PC-3 (cell line): ENCODE results near the genes C9orf131, ATOSB, FAM166B and TMEM8B.

DNA sequence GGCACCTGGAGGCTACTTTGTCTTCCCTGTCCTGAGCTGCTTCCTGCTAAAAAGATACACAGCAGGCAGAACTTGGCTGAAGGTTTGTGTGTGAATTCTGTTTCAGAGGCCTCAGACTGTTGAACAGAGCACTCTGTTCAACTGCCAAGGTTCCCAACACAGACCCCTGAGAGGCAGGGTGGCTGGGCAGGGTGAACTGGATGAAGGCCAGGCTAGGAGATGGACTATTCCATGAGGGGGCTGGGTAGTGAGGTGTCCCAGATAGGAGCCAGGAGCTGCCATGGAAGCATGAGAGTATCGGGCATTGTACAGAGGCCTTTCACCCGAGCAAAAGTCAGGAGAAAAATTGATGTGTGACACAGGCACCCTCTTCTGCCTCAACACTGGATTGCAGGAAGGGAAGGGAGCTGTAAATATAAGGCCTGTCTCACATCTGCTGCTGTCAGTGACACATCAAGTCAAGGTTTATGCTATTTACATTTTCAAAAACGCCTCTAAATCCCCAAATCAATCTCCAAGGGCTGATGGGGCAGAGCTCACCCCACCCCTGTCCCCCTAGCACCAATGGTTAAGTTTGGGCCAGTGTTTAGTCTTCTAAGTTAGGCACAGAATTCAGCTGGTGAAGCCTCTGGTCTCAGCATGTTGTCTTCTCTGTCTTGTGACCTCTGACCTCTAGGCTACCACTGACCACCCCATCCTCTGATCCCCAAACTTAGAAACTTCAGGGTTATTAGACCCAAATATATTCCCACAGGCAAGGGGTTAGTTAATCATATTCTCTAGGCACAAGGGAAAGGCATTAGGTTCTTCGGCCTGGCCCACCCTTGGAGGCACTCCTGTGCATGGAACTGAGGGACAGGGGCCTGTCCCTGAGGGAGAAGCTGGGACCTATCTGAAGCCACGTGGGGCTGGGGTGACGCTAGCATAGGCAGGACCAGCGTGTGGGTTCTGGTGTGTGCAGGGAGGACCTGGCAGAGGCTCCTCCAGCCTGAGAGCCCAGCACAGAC is 74.8 kb downstream of the UBAP1 start:
- RAMPAGE, long total RNA: no peak

DNA sequence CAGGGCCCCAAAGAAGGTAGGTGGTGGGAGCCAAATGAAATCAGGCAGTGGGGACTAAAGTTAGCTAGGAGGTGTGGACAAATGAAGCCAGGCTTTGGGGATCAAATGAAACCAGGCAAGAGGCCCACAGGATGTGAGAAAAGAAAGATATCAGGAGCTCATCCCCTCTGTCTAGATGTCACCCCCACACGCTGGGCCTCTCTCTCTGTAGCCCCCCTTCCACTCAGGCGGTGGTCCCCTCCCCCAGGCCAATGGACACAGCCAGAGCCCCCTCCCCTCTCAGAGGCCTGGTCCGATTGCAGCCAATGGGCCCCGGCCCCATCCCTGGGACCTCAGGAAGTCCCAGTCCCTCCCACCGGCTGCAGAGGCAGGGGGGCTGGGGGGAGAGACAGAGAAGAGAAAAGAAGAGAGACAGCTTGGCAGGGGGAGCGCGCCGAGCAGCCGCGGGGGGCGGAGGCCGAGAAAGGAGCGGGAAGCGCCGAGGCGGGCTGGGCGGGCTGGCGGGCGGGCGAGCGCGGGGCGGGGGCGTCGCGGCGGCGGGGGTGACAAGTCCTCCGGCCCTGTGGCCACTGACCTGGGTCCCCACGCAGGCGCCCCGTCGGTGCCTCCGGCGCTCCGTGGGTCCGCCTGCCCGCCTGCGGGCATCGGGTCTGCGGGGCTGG is 12.0 kb downstream of the CNTFR start:
- RAMPAGE, long total RNA: no peak

DNA sequence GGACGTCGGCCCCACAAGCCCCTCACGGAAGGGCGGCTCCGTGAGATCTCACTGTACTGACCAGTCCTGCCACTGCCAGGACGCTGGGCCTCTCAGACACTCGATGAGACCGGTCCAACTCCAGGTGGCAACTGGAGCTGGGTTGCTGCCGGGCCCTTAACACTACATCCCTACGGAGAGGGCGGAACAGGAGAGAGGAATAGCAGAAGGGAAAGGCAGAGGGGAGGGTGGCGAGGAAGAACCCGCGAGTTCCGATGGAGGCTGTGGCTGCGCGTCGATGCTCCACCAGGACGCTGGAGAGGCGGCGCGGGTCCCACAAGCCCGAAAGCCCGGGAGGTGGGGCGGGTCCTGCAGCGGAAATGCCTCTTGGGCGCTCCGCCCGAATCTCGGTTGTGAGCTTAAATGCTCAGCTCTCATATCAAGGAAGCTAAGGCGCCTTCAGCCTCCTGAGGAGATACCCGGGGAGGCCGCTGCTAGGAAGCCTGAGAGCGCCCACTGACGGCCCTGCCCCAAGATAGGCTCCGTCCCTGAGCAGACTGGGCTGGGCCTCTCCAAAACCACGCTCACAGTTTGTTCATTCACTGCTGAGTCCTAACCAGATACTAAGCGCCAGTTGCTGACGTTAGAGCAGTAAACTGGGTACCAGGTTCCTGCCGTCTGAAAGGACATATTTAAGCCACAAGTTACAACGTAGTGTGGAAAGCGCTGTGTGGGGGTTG is 5.8 kb upstream of the C9orf131 start:
- RAMPAGE, long total RNA: no peak

DNA sequence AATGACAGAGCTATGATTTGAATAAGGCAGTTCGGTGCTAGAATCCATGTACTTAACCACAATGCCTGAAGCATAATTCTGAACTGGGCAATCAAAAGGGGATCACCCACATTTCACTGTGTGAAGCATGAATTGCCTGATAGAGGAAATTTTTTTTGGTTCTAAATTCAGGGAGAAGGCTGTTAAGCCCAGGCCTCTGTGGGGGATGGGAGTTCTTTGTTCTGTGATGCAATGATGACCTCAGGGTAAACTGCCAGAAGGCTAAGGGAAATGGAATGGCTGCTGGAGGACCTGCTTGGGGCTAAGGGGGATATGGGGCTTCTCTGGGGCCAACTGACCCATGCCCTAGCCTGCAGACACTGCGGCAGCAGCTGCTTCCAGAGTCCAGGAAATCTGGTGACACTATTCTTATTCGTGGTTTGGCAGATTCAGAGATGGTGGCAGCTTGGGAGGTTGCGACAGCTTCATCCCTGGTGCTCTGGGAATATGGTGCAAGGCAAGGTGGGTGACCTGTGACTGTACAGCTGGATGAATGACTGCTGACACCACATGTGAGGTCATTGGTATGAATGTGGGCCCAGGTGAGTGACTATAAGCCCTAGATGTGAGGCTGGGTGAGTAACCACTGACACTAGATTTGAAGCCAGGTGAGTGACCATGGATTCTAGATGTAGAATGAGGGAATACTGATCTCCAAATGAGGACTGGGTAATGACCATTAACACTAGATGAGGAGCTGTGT is at the start of gene C9orf131:
Gene C9orf131 (plus strand): TSS at position 256 of the 742 bp plus-strand sequence.
- RAMPAGE, long total RNA: no peak

GRCh38 chr9:35115601-35116599 is at the start of gene ATOSB:
ATOSB (minus strand) TSS chr9:35115862.
- RAMPAGE, long total RNA: no peak

GRCh38 chr9:35310415-35310656 is 148.5 kb downstream of the UNC13B start:
- RAMPAGE, long total RNA: no peak

- RAMPAGE, long total RNA: no peak
These were observed 25.8 kb downstream of the FAM166B start for GRCh38 chr9:35537819-35538286.

DNA sequence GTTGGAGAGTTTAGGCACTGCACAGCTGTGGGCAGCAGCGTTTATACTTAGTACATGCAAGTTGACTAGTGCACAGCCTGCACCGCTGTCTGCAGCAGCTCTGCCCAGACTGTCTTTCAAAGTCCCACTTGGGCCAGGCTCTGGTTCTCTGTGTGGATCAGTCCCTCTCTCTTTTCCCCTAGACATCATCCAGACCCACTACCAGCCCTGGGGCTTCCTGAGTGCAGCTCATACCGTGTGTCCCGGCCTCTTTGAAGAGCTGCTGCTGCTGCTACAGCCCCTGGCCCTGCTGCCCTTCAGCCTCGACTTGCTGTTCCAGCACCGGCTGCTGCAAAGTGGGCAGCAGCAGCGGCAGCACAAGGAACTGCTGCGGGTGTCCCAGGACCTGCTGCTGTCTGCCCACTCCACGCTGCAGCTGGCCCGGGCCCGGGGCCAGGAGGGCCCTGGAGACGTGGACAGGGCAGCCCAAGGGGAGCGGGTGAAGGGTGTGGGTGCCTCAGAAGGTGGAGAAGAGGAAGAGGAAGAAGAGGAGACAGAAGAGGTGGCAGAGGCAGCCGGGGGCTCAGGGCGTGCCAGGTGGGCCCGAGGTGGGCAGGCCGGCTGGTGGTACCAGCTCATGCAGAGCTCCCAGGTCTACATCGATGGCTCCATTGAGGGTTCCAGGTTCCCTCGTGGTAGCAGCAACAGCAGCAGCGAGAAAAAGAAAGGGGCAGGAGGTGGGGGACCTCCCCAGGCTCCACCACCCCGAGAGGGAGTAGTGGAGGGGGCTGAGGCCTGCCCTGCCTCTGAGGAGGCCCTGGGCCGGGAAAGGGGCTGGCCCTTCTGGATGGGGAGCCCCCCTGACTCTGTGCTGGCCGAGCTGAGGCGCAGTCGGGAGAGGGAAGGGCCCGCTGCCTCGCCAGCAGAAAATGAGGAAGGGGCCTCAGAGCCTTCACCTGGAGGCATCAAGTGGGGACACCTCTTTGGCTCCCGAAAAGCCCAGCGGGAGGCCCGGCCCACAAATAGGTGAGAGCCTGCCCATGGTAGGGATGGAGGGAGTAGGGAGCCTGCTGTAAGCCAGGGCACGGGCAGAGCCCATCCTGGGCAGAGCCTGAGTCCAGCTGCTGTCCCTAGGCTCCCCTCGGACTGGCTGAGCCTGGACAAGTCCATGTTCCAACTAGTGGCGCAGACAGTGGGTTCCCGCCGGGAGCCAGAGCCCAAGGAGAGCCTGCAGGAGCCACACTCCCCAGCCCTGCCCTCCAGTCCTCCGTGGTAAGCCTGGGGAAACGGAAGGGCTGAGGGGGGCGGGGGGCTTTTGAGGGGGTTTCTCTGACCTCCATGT is 3.4 kb downstream of the FAM166B start:
- RAMPAGE, long total RNA: no peak

DNA sequence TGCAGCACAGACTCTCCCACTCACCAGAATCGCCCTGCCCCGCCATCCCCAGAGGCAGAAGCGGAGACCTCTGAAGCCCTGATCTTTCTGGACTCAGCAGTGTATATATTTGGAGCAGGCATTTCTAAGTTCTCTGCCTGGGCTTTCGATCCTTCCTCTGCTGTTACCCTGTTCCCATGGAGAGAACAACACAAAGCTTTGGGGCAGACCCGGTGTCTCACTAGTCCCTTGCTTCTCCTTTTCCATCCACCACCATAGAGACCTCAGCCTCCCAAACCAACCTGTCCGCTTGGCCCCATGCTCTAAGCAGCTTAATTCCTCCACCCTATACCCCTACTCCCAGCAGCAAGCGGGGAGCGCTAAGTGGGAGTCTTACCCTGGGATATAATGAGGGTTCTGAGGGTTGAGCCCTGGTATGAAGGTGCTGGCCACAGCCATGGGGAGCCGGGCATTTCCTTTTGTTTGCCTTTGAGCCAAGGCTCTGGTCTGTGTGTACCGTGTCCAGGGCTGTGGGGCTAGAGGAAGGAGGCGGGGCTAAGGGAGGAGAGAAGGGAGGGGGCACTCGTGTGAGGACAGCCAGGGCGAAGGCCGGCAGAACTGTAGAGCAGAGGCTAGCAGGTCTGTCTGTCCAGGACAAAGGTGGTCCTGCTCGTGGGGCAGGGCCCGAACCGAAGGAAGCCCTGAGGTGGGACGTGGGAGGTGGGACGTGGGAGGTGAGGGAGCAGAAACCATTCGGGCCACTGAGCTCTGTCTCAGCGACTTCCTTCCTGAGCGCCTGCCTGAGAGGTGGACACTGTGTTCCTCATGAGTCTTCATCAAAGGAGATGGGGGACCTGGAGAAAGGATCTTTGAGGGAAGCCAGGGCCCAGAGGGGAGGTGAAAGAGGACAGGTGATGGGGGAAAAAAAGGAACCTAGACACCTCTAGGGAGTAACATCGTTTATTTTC is at the start of gene FAM166B:
Gene FAM166B (minus strand): TSS at position 488 of the 947 bp plus-strand sequence.
- RAMPAGE, long total RNA: no peak

GRCh38 chr9:35638841-35639069 is 12.0 kb downstream of the SIT1 start:
- RAMPAGE, long total RNA: no peak

- RAMPAGE, long total RNA: no peak
These were observed 6.2 kb downstream of the CA9 start for GRCh38 chr9:35679593-35680602.

DNA sequence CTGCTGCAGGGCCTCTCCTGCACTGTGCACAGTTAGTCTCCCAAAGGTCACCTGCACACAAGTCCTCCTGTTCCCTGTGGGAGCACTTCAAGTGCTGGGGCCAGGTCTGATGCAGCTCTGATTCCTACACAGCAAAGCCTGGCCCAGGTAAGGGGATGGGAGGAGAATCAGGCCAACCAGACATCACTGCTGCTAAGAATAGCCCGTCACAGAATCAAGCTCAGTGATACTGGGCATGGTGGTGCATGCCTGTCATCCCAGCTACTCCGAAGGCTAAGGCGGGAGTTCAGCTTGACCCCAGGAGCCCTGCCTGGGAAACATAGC is 3.5 kb downstream of the TPM2 start:
- RAMPAGE, long total RNA: no peak

GRCh38 chr9:35691006-35691661 is 1.4 kb upstream of the TPM2 start:
- RAMPAGE, long total RNA: no peak

DNA sequence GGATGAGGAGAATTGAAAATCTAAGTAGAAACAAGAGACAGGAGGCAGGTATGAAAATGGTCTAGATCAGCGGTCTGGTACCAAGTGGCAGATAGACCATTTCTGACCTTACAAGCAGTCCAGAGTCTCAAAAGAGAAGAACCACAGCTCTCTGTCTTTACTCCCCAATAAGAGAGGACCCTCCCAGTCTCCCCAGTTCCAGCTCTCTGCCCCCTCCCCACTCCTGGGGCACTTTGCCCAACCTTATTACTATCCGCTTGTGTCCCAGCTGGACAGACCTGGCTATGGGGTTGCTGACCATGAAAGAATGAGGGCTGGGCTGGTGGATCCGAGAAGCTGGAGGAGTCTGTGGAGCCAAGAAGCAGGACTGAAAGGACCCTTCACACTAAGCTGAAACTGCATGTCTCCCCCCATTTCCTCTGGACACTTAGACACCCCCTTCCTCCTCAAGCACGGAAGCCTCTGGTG is 4.6 kb downstream of the TLN1 start:
- RAMPAGE, long total RNA: no peak

DNA sequence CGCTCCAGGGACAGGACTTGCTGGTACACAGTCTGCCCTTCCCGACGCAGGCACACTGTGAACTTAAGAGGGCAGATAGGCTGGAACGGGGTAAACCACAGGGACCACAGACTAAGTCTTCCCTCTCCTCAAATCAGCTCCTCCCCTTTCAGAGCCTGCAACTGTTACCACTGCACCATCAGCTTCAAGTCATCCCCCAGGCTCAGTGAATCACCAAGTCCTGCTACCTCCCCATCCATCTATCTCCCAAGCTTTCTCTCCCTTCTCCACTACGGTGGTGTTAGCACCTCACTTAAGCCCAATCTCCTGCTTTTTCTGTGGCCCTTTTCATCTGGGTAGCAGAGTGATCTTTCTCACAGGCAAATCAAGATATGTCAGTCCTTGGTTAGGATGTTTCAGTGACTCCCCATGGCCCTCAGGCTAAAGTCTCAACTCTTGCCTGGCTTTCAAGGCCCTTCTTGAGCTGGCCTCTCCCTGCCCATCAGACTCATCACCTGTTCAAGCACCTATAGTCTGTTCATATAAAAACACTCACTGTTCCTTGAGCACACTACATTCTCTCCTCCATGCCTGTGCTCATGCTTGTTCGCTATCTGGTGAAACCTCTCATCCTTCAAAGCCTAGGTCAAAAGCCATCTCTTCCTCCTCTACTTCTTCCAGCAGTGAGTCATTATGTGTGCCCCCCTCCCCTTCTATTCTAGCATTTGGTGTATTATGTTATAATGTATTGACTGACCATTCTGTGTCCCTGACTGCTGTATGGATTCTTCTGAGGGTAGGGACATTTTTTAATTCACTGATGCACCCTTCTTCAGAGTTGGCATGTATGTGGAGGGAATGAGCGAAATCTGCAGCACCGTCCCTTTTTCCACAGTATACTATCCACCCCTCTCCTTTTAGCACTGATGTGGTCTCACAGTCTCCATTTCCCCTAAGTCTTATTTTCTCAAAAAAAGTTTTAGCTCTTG is 6.9 kb downstream of the GBA2 start:
- RAMPAGE, long total RNA: no peak

DNA sequence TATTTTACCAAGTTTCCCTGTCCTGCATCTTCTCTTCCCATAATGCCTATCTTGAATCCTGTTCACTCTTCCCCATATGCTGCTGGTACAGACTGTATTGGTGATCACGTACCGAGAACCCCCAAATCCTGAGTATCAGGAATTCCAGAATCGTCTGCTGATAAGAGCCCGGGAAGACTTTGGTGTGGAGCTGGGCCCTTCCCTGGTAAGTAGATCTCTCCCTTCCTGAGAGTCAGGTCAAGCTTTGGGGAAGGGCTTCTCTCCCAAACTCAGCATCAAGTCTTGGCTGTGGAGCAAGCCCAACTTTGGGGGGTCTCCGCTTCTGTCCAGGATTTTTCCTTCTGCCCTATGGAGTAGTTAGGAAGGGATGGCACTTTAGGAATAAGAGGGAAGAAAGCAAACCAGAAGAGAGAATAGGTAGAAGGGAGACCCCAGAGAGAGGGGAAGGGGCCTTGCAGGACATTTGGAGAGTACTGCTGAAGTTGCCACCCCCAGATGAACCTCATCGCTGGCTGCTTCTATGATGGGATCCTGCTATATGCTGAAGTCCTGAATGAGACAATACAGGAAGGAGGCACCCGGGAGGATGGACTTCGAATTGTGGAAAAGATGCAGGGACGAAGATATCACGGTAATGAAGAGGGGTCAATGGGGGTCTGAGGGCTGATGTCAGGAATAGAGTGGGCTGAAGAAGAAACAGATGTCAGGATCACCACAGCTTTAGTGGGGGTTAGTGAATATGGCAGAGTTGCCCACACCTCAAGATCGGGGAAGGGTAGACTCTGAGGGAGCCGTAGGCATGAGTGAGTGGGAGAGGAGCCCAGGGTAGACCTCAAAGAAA is 8.4 kb downstream of the NPR2 start:
- RAMPAGE, long total RNA: no peak

GRCh38 chr9:35828998-35829193 is 132 bp upstream of the TMEM8B start:
- RAMPAGE, long total RNA: no peak

DNA sequence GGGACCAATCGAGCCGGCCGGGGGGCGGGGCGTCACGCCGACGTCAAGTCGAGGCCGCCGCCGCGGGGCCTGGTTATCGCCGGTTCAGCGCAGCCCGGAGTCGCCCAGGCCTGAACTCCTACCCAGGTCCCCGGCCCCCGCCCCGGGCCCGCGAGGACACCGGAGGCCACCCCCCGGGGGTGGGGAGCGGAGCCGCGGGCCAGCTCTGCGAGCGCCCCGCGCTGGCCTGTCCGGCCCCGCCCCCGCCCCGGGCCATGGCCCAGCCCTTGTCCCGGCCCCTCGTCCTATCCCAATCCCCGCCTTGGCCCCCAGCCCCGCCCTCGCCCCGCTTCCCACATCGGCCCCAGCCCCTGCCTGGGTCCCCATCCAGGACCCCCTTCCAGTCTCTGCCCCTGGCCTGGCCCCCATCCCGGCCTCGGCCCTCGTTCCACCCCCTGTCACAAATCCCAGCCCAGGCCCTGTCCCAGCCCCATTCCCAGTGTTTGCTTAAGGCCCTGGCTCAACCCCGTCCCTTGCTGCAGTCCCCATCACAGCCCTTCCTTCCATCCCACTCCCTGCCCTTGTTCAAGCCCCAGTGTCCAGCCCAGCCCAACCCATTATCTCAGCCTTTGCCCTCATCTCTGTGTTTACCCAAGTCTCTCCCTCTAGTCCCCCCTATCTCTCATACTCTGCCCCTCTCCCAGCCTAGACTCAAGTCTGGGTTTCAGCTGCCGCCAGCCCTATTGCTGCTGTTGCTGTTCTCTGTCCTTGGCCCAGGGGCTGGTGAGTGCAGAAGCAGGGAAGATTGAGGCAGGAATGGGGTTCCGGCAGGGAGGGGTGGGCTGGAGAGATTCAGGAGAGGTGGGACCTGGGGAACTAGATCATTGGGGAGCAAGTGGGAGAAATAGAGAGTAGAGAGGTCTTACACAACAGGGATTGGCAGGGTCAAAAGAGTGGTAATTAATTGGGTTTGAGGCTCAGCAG is at the start of gene TMEM8B:
Gene TMEM8B (plus strand): TSS at position 35 of the 963 bp plus-strand sequence.
- RAMPAGE, long total RNA: no peak

DNA sequence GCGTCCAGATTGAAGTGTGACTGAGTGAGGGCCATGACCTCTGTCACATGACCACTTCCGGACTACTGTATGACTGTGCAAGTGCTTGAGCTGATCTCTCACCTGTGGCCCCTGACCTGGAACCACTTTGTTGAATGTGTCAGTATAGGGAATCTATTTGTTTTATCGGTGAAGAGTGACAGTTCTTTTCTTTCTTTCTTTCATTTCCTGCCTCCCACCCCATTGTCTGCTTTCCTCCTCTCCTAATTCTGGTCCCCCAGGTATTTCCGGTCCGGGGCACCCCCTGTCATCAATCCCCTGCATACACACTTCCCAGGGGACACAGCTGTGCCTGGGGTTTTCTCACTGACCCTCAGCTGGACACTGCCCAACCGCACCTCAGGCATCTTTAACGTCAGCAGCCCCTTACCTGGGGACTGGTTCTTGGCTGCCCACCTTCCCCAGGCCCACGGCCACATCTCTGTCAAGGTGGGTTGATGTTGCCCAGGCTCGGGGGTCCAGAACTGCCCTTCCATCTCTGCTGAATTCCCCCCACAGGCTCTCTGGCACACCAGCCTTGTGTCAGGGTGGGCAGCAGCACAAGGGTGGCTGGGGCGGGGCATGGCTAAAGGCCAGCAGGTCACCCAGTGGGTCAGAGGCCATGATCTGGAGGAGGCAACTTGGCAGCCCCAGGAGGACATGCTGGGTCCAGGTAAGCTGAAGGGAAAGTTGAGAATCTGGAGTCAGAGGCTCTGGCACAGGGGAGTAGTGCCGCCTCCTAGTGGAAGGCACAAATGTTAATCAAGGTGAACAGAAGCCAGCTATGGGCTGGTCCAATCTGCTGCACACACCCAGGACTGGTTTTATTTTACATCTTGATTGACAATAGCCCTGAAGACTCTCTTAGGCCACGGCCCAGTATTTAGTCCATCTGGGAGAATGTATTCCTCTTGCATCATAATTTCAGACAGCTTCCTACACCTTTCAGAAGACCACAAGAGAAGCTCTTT is 6.0 kb downstream of the TMEM8B start:
- RAMPAGE, long total RNA: no peak

GRCh38 chr9:35856891-35857560 is 13.2 kb downstream of the OR13J1 start:
- RAMPAGE, long total RNA: no peak